K562 (cell line): ENCODE results near the genes S1PR4 and NFIC.

DNA sequence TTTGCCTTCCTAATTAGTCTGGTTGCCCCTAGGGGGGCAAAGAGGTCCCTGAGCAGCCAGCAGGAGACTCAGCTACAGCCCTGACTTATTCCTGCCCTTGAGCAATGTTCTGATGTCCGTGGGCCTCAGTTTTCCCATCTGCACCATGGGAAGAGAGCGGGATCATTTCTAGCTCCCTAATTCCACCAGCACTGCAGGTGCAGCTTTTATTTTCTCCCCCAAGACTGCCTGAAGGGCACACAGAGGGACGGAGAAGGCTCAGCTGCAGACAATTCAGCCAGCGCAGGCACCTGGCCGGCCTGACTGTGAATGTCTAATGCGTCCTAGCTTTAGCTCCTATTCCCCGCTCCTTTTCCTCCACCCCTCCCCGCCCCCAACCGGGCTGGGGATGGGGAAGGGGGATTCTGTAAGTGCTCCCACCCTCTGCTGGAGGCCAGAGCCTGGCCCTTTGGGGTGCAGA lies 16.2 kb downstream of the TLE5 start:
- RAMPAGE, long total RNA: no peak
- RRBS: 41% methylated on average over 5 of the region's 9 CpGs
PRO-cap:
- standard: no peak
- CoPRO, capped RNA only, 2 experiments: no peak in any of the 2 experiments
- CoPRO, capped and uncapped RNA, 2 experiments: no peak in any of the 2 experiments
- CoPRO, uncapped RNA only, 2 experiments: no peak in any of the 2 experiments
CAGE:
- cytosol, long polyA plus RNA: no peak
- long polyA plus RNA: no peak
- nucleolus, long total RNA: no peak
- nucleus, long polyA plus RNA: no peak

GRCh38 chr19:3057221-3057871 lies 4.9 kb downstream of the TLE5 start:
- RAMPAGE, long total RNA: no peak
- RRBS: 70% methylated on average over 12 of the region's 31 CpGs
PRO-cap:
- standard: no peak
- CoPRO, capped RNA only, 2 experiments: no peak in any of the 2 experiments
- CoPRO, capped and uncapped RNA, 2 experiments: no peak in any of the 2 experiments
- CoPRO, uncapped RNA only, 2 experiments: no peak in any of the 2 experiments
CAGE:
- cytosol, long polyA plus RNA: no peak
- long polyA plus RNA: no peak
- nucleolus, long total RNA: no peak
- nucleus, long polyA plus RNA: no peak

DNA sequence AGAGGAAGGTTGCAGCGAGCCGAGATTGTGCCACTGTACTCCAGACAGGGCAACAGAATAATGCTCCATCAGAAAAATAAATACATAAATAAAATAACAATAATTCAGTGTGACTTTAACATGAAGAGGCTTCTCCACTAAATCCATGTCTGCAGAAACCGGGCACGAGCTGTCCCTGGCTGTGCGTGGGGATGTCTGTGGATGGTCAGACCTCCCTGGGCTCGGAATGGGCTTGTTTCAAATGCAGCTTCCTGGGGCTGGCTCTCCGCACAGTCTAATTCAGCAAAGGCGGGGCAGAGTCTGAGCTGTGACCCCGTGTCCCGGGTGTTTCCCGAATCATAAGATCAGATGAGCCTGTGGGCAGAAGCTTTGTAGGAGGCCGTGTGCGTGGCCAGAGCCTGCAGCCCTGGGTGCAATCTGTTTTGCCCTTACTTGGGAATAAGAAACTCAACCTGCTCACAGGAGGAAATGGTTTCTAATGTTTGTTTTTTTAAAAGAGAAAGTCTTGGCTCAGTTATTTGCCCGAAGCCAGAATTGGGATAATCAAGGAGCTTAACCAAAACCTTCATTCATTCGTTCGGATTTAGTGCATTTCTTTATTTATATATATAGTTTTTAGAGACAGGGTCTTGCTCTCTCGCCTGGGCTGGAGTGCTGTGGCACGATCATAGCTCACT lies 13.9 kb upstream of the GNA11 start:
- RAMPAGE, long total RNA: no peak
- RRBS: no CpG with 5 or more reads among the region's 18 CpGs
PRO-cap:
- standard: no peak
- CoPRO, capped RNA only, 2 experiments: no peak in any of the 2 experiments
- CoPRO, capped and uncapped RNA, 2 experiments: no peak in any of the 2 experiments
- CoPRO, uncapped RNA only, 2 experiments: no peak in any of the 2 experiments
CAGE:
- cytosol, long polyA plus RNA: no peak
- long polyA plus RNA: no peak
- nucleolus, long total RNA: no peak
- nucleus, long polyA plus RNA: no peak

GRCh38 chr19:3132822-3133241 lies 3.0 kb upstream of the GNA15 start:
- RAMPAGE, long total RNA: no peak
- RRBS: 75% methylated on average over 1 of the region's 11 CpGs
PRO-cap:
- standard: unidirectional peak, plus-strand start at chr19:3133157
- CoPRO, capped RNA only, 2 experiments: peak in 1 of 2 experiments; most common plus-strand start chr19:3133157 (in 1); most common minus-strand start chr19:3133068 (in 1)
- CoPRO, capped and uncapped RNA, 2 experiments: no peak in any of the 2 experiments
- CoPRO, uncapped RNA only, 2 experiments: no peak in any of the 2 experiments
CAGE:
- cytosol, long polyA plus RNA: no peak
- long polyA plus RNA: no peak
- nucleolus, long total RNA: no peak
- nucleus, long polyA plus RNA: no peak

- RAMPAGE, long total RNA: no peak
- RRBS: 83% methylated on average over 14 of the region's 48 CpGs
PRO-cap:
- standard: no peak
- CoPRO, capped RNA only, 2 experiments: no peak in any of the 2 experiments
- CoPRO, capped and uncapped RNA, 2 experiments: no peak in any of the 2 experiments
- CoPRO, uncapped RNA only, 2 experiments: no peak in any of the 2 experiments
CAGE:
- cytosol, long polyA plus RNA: no peak
- long polyA plus RNA: no peak
- nucleolus, long total RNA: no peak
- nucleus, long polyA plus RNA: no peak
Measured at GRCh38 chr19:3178207-3178962, at the start of gene S1PR4. TSS of gene S1PR4 (plus strand) at chr19:3178769.

GRCh38 chr19:3179498-3180105 lies 1.0 kb downstream of the S1PR4 start:
- RAMPAGE, long total RNA: no peak
- RRBS: 83% methylated on average over 4 of the region's 41 CpGs
PRO-cap:
- standard: no peak
- CoPRO, capped RNA only, 2 experiments: no peak in any of the 2 experiments
- CoPRO, capped and uncapped RNA, 2 experiments: no peak in any of the 2 experiments
- CoPRO, uncapped RNA only, 2 experiments: no peak in any of the 2 experiments
CAGE:
- cytosol, long polyA plus RNA: no peak
- long polyA plus RNA: no peak
- nucleolus, long total RNA: no peak
- nucleus, long polyA plus RNA: no peak

GRCh38 chr19:3180706-3181218 lies 2.2 kb downstream of the S1PR4 start:
- RAMPAGE, long total RNA: no peak
- RRBS: no CpG with 5 or more reads among the region's 21 CpGs
PRO-cap:
- standard: no peak
- CoPRO, capped RNA only, 2 experiments: no peak in any of the 2 experiments
- CoPRO, capped and uncapped RNA, 2 experiments: no peak in any of the 2 experiments
- CoPRO, uncapped RNA only, 2 experiments: no peak in any of the 2 experiments
CAGE:
- cytosol, long polyA plus RNA: no peak
- long polyA plus RNA: no peak
- nucleolus, long total RNA: no peak
- nucleus, long polyA plus RNA: no peak

DNA sequence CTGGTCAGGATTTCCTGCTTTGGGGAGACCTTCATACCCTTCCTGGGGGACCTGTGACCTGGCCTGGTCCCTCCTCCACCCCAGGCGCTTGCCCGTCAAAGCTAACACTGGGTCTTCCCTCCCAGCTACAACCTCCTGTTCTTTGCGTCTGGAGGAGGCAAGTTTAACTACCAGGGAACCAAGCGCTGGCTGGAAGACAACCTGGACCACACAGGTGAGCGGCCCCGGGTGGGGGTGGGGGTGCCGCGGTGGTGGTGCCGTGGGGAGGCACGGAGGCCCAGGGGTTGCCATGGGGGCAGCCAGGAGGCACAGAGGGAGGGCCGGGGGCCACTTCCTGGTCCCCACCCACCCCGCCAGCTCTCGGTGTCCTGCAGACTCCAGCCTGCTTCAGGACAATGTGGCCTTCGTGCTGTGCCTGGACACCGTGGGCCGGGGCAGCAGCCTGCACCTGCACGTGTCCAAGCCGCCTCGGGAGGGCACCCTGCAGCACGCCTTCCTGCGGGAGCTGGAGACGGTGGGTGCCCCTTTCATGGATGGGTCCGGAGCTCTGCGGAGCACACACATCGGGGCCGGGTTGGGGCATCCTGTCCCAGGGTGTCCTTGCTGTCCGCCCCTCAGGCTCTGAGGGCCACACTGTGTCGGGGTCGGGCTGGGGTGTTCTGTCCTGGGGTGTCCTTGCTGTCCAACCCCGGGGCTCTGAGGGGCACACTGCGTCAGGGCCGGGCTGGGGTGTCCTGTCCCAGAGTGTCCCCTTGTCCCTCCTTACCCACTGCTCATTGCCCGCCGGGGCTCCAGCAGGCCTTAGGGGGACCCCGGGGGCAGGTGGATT lies 18.1 kb downstream of the NCLN start:
- RAMPAGE, long total RNA: no peak
- RRBS: 93% methylated on average over 7 of the region's 35 CpGs
PRO-cap:
- standard: no peak
- CoPRO, capped RNA only, 2 experiments: no peak in any of the 2 experiments
- CoPRO, capped and uncapped RNA, 2 experiments: no peak in any of the 2 experiments
- CoPRO, uncapped RNA only, 2 experiments: peak in 1 of 2 experiments; most common plus-strand start position 563 of the sequence (in 1)
CAGE:
- cytosol, long polyA plus RNA: no peak
- long polyA plus RNA: no peak
- nucleolus, long total RNA: no peak
- nucleus, long polyA plus RNA: no peak

GRCh38 chr19:3275380-3276487 lies 51.3 kb downstream of the CELF5 start:
- RAMPAGE, long total RNA: no peak
- RRBS: 2% methylated on average over 26 of the region's 56 CpGs
PRO-cap:
- standard: bidirectional peak, plus-strand start at chr19:3275603, minus-strand start at chr19:3275779; unidirectional peak, minus-strand start at chr19:3275990
- CoPRO, capped RNA only, 2 experiments: peak in 2 of 2 experiments; most common plus-strand start chr19:3275722 (in 1); most common minus-strand start chr19:3275990 (in 2)
- CoPRO, capped and uncapped RNA, 2 experiments: no peak in any of the 2 experiments
- CoPRO, uncapped RNA only, 2 experiments: no peak in any of the 2 experiments
CAGE:
- cytosol, long polyA plus RNA: no peak
- long polyA plus RNA: no peak
- nucleolus, long total RNA: no peak
- nucleus, long polyA plus RNA: no peak

- RAMPAGE, long total RNA: no peak
- RRBS: 15% methylated on average over 16 of the region's 44 CpGs
PRO-cap:
- standard: unidirectional peak, minus-strand start at chr19:3284766; unidirectional peak, minus-strand start at chr19:3284960; unidirectional peak, minus-strand start at chr19:3285014; unidirectional peak, minus-strand start at chr19:3285282
- CoPRO, capped RNA only, 2 experiments: peak in 1 of 2 experiments; most common minus-strand start chr19:3284998 (in 1)
- CoPRO, capped and uncapped RNA, 2 experiments: peak in 1 of 2 experiments; most common minus-strand start chr19:3284991 (in 1)
- CoPRO, uncapped RNA only, 2 experiments: no peak in any of the 2 experiments
CAGE:
- cytosol, long polyA plus RNA: no peak
- long polyA plus RNA: no peak
- nucleolus, long total RNA: no peak
- nucleus, long polyA plus RNA: no peak
Measured at GRCh38 chr19:3284602-3285630, 60.5 kb downstream of the CELF5 start.

DNA sequence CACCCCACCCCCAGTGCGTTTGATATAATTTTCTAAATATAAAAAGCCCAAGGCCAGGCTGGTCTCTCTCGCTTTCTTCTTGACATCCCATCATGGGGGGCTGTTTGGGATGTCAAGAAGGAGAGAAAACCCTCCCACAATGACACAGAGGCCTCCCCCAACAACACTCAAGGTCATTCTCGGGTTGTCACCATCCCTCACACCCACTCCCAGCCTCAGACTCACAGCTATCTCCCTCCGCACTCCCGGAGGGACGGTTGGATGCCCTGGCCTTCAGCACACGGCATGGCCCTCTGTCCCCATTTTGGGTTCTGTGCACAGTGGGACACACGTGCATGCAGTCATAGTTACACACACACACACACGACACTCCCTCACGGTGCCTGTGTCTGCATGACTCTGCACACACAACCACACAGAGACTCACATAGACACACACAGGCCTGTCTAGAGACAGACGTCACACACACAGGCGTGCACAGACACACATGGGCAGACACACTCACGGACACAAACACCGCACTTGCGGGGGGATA lies 4.8 kb upstream of the NFIC start:
- RAMPAGE, long total RNA: no peak
- RRBS: no CpG with 5 or more reads among the region's 15 CpGs
PRO-cap:
- standard: no peak
- CoPRO, capped RNA only, 2 experiments: no peak in any of the 2 experiments
- CoPRO, capped and uncapped RNA, 2 experiments: no peak in any of the 2 experiments
- CoPRO, uncapped RNA only, 2 experiments: no peak in any of the 2 experiments
CAGE:
- cytosol, long polyA plus RNA: no peak
- long polyA plus RNA: no peak
- nucleolus, long total RNA: no peak
- nucleus, long polyA plus RNA: no peak

DNA sequence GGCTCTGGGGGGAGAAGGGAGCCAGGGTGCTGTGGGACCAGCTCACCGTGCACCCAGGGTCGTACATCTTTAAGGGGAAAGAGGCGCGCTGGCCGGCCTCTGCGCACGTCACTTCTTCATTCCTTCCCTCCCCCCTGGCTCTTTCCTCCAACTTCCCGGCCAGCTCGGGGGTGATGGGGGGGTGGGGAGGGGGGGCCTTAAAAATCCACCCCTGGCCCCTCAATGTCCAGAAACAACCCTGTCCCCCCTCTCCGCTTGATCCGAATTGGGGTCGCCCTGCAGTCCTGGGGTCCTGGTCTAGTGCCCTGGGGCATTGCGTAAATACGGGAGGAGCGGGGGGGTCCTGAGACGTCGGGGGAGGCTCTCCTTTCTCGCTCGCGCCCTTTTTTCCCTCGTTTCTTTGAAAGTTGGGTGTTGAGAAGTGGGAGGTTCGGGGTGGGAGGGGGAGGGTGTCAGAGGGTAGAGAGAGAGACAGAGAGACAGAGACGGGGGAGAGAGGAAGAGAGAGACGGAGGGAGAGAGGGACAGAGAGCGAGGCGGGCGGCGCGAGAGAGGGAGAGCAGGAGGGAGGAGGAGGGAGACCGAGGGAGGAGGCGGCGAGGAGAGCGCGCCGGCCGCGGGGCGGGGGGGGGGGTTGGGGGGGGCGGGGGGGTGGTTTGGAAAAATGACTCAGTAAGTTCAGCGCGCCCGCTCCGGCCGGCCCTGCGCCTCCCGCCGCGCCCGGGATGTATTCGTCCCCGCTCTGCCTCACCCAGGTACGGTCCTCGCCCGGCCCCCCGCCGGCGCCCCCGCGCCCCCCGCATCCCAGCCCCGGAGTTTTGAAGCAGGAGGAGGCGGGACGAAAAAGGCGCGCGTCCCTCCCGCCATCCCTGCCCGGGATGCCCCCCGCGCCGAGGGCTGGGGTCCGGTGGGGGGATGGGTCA lies at the start of gene NFIC:
Gene NFIC (plus strand): TSS at position 672 of the 923 bp plus-strand sequence.
- RAMPAGE, long total RNA: no peak
- RRBS: 3% methylated on average over 23 of the region's 72 CpGs
PRO-cap:
- standard: bidirectional peak, plus-strand start at position 672 of the sequence, minus-strand start at position 576 of the sequence
- CoPRO, capped RNA only, 2 experiments: peak in 2 of 2 experiments; most common plus-strand start position 672 of the sequence (in 2); most common minus-strand start position 552 of the sequence (in 1)
- CoPRO, capped and uncapped RNA, 2 experiments: peak in 2 of 2 experiments; most common plus-strand start position 672 of the sequence (in 2); most common minus-strand start position 354 of the sequence (in 1)
- CoPRO, uncapped RNA only, 2 experiments: peak in 1 of 2 experiments; most common plus-strand start position 730 of the sequence (in 1); most common minus-strand start position 487 of the sequence (in 1)
CAGE:
- cytosol, long polyA plus RNA: start-site peak on the plus strand centred at position 683 of the sequence, 81 bp wide, 104 and 177 reads in 2 replicates
- long polyA plus RNA: start-site peak on the plus strand centred at position 695 of the sequence, 83 bp wide, 62 and 43 reads in 2 replicates
- nucleolus, long total RNA: no peak
- nucleus, long polyA plus RNA: no peak

DNA sequence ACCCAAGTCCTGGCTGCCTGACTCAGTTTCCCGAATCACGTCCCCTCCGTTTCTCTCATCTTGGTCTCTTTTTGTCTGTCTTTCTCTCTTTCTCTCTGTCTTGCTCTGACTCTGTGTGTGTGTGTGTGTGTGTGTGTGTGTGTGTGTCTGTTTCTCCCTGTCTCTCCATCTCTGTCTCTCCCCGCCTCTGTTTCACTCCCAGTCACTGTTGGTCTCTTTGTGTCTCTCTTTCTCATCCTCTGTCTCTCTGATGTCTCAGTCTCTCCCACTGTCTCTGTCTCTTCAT lies 2.4 kb downstream of the NFIC start:
- RAMPAGE, long total RNA: no peak
- RRBS: no CpG with 5 or more reads among the region's 4 CpGs
PRO-cap:
- standard: no peak
- CoPRO, capped RNA only, 2 experiments: no peak in any of the 2 experiments
- CoPRO, capped and uncapped RNA, 2 experiments: no peak in any of the 2 experiments
- CoPRO, uncapped RNA only, 2 experiments: no peak in any of the 2 experiments
CAGE:
- cytosol, long polyA plus RNA: no peak
- long polyA plus RNA: no peak
- nucleolus, long total RNA: no peak
- nucleus, long polyA plus RNA: no peak

DNA sequence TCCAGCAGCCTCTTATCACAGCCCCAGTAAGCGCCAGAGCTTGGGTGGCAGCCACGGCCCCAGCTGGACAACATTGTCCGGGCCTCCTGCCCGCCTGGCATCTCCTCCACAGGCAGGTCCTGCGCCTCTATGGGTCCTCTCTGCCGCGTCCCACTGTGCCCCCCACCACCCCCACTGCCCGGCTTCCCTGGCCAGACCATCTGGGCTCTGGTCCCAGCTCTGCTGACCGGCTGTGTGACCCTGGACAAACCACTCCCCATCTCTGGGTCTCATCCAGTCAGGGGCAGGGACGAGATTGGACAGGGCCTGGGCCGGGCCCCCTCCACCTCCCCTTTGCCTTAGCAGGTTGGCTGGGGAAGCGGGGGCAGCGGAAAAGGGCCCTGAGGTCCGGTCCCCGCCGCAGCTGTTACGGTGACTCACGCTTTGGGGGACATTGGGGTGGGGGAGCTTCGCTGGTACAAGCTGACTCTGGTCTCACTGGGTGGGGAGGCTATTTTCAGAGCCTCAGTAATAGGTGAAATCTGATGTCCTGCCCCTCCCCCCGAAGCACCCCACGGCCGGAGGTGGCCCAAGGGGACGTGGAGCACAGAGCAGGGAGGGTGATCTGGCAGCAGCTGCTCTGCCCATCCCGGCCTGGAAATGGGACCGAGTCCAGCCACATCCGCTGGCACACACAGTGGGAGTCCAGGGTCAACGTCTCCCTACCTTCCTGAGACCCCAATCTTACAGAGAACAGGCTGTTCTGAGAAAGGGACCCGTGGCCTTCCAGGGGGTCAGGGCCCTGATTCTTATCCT lies 9.0 kb downstream of the NFIC start:
- RAMPAGE, long total RNA: no peak
- RRBS: 16% methylated on average over 11 of the region's 28 CpGs
PRO-cap:
- standard: bidirectional peak, plus-strand start at position 338 of the sequence, minus-strand start at position 209 of the sequence
- CoPRO, capped RNA only, 2 experiments: peak in 2 of 2 experiments; most common plus-strand start position 460 of the sequence (in 2); most common minus-strand start position 209 of the sequence (in 1)
- CoPRO, capped and uncapped RNA, 2 experiments: no peak in any of the 2 experiments
- CoPRO, uncapped RNA only, 2 experiments: no peak in any of the 2 experiments
CAGE:
- cytosol, long polyA plus RNA: no peak
- long polyA plus RNA: no peak
- nucleolus, long total RNA: no peak
- nucleus, long polyA plus RNA: no peak

- RAMPAGE, long total RNA: no peak
- RRBS: 88% methylated on average over 20 of the region's 56 CpGs
PRO-cap:
- standard: no peak
- CoPRO, capped RNA only, 2 experiments: no peak in any of the 2 experiments
- CoPRO, capped and uncapped RNA, 2 experiments: no peak in any of the 2 experiments
- CoPRO, uncapped RNA only, 2 experiments: peak in 1 of 2 experiments; most common plus-strand start chr19:3404666 (in 1)
CAGE:
- cytosol, long polyA plus RNA: no peak
- long polyA plus RNA: no peak
- nucleolus, long total RNA: no peak
- nucleus, long polyA plus RNA: no peak
Measured at GRCh38 chr19:3404508-3405469, 38.4 kb downstream of the NFIC start.

GRCh38 chr19:3423333-3423776 lies 57.0 kb downstream of the SMIM24 start:
- RAMPAGE, long total RNA: no peak
- RRBS: no CpG with 5 or more reads among the region's 26 CpGs
PRO-cap:
- standard: no peak
- CoPRO, capped RNA only, 2 experiments: no peak in any of the 2 experiments
- CoPRO, capped and uncapped RNA, 2 experiments: no peak in any of the 2 experiments
- CoPRO, uncapped RNA only, 2 experiments: no peak in any of the 2 experiments
CAGE:
- cytosol, long polyA plus RNA: no peak
- long polyA plus RNA: no peak
- nucleolus, long total RNA: no peak
- nucleus, long polyA plus RNA: no peak

DNA sequence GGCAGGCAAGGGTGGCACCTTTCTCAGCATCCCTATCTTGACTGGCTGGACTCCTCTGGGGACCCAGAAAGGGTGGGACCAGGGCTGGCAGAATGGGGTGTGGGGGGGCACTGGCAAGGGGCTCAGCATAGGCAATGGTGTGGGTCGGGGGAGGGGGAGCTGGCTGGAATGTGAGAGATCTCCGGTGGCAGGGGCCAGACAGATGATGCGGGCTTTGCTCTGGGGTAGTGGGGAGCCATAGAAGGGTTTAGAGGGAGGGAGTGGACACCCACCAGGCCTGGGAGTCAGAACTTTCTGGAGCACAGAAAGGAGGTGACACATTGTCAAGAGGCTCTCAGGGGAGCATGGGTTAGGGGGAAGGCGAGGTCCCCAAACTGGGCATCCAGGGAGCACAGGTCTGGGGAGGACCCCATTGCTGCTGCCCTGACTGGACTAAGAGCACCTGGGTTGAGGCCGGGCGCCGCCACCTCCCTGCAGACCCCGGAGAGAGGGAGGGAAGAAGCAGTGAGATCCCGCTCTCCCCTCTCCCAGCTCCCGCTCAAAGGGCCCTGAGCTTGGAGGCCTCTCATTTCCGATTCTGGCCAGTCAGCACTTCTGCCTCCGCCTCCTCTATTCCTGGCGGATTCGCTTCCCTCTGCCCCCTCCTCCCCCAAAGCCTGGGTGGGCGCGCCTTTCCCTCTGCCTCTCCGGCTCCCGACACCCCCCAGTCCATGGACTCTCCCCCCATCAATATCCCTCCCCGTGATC lies 21.6 kb downstream of the SMIM24 start:
- RAMPAGE, long total RNA: no peak
- RRBS: no CpG with 5 or more reads among the region's 19 CpGs
PRO-cap:
- standard: no peak
- CoPRO, capped RNA only, 2 experiments: no peak in any of the 2 experiments
- CoPRO, capped and uncapped RNA, 2 experiments: no peak in any of the 2 experiments
- CoPRO, uncapped RNA only, 2 experiments: peak in 1 of 2 experiments; most common plus-strand start position 352 of the sequence (in 1)
CAGE:
- cytosol, long polyA plus RNA: no peak
- long polyA plus RNA: no peak
- nucleolus, long total RNA: no peak
- nucleus, long polyA plus RNA: no peak